HT-29 (cell line): ENCODE results near the genes UBAP2, NUDT2, PHF24 and ATOSB.

GRCh38 chr9:33943873-33944780 lies 104.6 kb downstream of the UBAP2 start:
- RAMPAGE, long total RNA, result no peak

DNA sequence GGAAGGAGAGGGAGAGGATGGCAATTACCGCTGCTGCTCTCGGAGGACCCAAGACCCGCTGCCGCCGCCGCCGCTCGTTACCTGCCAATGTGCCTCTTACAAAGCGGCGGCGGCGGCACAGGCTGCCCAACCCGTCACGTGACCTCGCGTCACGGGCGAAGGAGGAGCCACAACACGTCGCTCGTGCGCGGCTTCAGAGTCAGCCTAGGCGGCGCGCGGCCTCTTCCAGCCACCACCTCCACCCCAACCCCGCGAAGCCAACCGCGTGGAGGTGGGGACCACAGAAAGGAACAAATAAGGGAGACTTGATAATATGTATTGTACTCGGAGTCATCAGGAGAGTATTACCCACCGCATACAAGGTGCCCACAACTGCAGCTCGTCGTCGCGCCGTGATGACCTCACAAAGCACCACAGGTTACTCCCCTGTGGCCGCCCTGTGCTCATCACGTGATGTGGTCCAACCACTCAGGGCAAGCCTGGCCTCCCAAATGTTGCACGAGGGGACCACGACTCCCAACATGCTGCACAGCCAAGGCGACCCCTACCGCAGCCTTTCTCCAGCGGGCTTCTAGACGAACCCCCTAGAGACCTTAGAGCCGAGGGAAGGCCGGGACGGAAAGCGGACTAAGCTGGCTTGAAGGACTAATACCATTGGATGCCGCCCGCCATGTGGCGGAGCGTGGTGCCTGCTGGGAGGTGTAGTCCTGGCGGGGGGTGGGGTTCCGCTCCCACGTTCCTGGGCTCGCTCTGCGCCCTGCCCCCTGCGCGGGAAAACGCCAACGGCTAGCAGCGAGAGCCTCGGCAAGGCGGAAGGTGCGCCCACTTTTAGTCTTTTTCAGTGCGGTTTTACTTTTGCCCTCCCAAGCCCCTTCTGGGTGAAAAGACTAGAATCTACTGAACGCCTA lies at the start of gene UBAP2:
Gene UBAP2 (minus strand): TSS at position 91 of the 908 bp plus-strand sequence.
- RAMPAGE, long total RNA, result start-site peak on the minus strand centred at position 97 of the sequence, 50 bp wide, 24 and 46 reads in 2 replicates

DNA sequence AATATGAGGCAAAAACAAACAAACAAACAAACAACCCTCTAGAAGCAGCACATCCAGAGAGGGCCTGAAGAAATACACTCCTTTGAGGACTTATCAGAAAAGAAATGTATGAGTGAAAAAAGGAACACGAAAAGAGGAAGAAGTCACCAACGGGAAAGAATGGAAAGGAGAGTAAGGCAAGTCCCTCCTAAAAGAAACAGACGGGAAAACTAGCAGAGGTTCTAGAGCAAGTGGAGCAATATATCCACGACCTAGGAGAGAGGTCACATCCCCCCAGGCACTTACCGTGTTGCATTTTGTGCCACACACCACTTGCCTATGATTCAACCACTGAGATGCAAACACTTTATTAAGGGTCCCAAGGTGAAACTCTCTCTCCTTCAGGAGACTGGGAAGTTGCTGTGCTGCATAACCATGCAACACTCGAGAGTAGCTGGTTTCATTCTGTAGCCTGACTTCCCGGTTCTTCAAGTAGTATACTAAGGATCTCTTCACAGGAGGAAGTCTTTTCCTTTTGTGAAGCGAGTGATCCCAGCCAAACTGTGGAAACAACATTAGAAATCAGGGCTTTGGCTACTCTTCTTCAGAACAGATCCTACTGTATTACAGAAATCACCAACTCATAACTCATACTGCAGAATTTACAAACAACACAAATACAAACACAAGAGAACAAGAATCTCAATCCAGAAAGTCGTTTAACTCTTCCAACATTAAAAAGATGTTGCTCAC lies 1.6 kb downstream of the DCAF12 start:
- RAMPAGE, long total RNA, result no peak

GRCh38 chr9:34210149-34210680 lies 31.4 kb downstream of the UBAP1 start:
- RAMPAGE, long total RNA, result no peak

GRCh38 chr9:34224239-34224674 lies 45.4 kb downstream of the UBAP1 start:
- RAMPAGE, long total RNA, result no peak

- RAMPAGE, long total RNA, result start-site peak on the plus strand at chr9:34329538-34329588, 16 and 30 reads in 2 replicates
Measured at GRCh38 chr9:34328897-34330000, at the start of gene NUDT2. NUDT2 (plus strand) TSS chr9:34329569.

DNA sequence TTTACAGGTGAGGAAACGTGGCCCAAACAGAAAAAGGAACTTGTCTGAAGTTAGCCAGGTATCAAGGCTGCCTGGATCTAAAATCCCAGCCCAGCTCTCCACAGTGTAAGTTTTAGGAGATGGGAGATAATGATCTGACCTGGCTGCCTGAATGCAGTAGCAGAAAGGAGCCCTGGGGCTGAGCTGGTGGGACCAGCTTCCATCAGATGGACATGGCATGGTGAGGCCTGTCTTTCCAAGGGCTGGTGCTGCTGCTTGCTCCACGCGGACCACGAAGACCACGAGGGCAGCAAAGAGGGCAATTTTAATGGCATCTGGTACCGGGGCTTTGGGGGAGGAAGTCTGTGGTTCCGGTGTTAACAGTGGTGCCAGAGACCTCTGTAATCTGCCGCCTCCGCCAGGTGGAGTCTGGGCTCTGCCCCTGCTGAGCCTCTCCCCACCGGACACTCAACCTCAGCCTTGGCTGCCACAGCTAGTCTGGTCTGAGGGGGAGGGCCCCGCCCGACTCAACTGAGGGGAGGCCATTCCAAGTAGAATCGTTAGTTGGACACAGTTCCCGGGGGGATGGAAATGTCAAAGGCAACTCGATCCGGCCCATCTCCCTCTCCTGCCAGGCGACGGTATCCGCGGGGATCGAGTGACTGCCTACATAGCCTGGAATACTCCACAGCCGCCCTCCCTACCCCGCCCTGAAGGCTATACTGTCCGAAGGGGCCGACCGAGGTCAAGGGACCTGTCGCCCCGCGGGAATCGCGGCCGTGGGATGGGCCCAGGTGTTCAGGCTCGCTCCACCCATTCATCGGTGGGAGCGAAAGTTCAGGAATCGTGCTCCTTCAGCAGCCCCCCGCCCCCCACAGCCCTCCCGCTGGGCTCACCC lies 542 bp downstream of the MYORG start:
- RAMPAGE, long total RNA, result no peak

DNA sequence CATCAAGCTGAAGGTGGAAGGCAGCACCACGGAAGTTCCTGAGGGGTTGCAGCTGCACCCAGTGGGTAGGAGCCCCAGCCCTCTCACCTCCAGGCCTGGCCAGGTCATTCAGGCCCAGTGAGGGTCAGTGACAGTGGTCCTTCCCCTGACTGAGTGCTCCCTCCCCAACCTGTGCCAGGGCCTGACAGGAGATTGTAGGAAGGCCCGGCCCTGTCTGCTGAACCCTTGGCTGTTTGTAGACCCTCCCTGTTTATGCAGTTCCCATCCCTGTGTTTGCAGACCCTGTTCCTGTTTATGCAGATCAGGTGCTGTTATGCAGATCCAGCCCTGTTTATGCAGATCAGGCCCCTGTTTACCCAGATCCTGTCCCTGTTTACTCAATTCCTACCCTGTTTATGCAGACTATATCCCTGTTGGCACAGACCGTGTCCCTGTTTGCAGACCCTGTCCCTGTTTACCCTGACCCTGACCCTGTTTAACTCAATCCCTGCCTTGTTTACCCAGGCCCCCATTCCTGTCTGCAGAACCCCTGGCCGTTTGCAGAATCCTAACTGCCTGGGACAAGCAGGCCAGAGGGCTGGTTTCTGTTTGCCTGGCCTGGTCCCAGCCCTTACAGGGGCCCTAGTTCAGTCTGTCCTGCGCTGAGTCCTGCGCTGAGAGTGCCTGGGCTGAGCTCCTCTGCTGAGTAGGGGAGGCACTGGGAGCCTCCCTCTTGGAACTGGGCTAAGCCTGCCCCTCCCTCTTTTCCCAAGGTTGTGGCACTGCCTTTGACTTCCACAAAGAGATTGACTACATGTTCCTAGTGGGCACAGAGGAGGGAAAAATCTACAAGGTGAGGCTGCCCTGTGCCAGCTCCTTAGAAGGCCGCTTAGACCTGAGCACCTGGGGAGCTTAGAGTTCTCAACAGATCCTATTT lies 10.2 kb downstream of the ENHO start:
- RAMPAGE, long total RNA, result no peak

DNA sequence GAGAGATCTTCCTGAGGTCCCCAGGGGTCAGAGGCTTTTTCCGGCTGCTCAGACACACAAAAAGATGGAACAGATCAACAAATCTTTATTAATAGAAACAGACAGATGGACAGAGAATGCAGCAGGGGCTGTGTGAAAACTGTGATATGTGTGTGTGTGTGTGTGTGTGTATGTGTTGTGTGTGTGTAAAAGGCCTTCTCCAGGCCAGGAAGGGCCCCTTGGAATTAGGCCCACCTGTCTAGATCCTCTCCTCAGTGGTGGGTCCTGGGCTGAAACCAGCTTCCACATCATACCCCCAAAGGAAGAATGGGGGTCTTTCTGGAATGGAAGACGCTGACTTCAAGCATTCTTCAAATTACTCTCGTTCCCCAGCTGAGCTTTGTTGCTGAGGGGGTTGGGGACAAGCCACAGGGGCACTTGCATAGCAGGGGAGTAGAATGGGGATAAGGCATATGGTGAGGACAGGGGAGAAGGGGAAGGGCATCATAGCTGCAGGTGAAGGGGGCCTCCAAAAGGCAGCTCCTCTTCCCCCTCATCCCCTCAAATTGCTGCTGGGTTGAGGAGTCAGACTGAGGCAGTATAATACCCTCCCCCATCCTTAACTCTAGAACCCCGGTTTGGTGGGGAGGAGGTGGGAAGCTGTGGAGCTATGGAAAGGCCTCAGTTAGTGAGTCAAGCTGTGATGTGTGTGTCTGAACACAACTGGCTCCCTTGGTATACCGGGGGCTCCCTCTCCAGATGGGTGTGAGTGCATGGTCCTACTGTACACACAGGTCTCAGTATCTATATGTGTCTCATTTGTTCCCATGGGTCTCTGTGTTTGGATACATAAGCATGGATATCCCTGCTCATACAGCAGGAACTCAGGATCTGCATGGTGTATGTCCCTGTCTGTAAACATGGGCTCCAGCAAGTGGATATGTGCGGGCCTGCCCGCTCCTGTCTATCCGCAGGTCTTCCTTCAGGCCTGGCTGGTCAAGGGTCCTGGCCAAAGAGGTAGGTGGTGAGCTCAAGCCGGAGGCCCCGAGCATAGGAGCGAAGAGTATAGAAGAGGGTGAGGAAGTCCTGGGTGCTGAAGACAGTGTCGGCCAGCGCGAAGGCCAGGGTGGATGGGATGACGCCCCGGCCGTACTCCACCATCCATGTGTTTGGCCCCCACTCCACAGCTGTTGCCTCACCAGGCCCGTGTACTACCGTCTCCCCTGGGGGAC lies 2.5 kb downstream of the SIGMAR1 start:
- RAMPAGE, long total RNA, result no peak

DNA sequence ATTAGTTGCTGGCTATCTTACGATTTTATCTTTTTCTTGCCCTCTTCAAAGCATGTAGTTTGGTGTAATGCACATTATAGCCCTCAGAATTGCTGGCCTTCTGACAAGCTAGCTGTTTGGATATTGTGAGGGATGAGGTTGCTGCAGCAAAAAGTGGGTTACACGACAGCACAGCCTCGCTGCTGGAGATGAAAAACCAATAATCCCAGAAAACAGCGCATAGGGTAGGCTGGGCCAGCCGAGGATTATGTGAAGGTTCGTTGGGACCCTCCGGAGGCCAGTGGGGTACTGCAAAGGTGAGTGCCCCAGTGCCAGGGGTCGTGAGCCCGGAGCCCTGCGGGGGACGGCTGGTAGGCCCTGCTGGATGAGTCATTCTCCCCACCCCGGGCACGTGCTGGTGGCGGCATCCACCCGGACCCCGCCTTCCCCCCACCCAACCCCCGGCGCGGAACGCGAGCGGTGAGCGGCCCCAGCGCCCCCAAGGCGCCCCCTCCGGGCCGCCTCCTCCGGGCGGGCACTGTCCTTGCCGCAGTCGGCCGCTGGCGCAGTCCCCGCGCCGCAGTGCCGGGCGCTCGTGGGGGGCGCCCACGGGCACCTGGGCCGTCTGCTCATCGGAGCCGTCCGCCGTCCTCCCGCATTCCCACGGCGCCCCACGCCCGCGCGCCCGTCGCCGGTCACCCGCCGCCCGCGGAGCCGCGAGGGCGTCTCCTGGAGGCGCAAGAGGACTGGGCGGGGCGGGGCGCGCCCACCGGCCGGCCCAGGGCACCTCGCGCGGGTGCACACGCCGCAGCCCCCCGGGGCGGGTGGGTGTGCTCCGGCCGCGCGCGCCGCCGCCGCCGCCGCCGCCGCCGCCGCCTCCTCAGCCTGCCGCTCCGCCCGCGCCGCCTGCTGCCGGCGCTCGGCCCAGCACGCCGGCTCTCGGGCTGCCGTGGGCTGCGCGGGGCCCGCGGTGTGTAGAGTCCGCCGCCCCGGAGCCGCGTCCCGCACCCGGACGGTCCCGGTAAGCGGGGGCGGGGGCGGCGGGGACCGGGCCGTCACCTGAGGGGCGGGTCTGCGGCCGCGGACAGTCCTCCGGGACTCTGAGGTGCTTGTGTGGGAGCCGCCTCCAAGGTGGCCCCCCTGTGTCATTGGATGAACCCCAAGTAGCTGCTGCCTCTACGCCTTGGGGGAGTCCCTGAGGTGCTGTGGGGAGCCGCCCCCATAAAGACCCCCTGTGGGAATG lies at the start of gene PHF24:
Gene PHF24 (plus strand): TSS at position 884 of the 1,222 bp plus-strand sequence.
- RAMPAGE, long total RNA, result no peak

GRCh38 chr9:34992232-34993536 lies 3.1 kb downstream of the DNAJB5 start:
- RAMPAGE, long total RNA, result no peak

- RAMPAGE, long total RNA, result no peak
Measured at GRCh38 chr9:34994335-34994829, 4.8 kb downstream of the DNAJB5 start.

- RAMPAGE, long total RNA, result no peak
Measured at GRCh38 chr9:35060619-35061298, 11.7 kb downstream of the VCP start.

DNA sequence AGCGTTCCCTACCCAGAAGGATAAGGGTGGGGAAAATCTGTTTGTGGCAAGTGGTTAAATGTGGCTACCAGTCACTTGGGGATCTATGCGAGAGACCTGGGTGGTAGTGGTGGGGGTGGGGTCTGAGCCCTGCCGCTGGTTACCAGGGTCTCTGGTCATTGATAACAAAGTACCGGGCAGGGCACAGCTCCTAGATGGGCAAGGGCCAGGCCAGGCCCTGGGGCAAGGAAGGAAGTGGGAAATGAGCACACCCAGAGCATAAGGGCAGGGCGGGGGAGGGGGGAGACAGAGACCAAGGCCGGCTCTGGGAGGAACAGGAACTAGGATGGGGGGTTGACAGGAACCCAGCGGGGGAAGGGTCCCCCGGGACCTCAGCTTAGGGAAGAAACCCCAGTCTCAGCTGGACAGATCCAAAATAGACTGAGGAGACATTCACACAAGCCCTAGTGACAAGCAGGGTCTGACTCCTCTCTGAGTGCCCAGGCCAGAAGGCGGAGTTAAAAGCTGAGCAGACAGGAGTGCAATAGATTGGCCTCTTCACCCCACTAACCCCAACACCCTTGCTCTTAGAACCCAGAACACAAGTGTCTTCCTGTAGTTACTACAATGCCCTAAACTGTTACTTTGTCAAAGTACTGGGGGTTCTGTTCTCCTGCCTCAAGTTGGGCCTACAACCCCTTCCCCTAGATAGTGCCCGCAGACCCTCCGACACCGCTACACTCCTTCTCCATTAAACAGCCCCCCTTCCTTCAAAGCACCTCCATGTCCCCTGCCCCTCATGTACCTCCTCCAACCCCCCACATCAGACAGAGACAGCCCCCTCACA lies 674 bp downstream of the ATOSB start:
- RAMPAGE, long total RNA, result no peak

- RAMPAGE, long total RNA, result no peak
Measured at GRCh38 chr9:35115601-35116599, at the start of gene ATOSB. ATOSB (minus strand) TSS chr9:35115862.

GRCh38 chr9:35152969-35153288 lies 8.9 kb upstream of the UNC13B start:
- RAMPAGE, long total RNA, result no peak

DNA sequence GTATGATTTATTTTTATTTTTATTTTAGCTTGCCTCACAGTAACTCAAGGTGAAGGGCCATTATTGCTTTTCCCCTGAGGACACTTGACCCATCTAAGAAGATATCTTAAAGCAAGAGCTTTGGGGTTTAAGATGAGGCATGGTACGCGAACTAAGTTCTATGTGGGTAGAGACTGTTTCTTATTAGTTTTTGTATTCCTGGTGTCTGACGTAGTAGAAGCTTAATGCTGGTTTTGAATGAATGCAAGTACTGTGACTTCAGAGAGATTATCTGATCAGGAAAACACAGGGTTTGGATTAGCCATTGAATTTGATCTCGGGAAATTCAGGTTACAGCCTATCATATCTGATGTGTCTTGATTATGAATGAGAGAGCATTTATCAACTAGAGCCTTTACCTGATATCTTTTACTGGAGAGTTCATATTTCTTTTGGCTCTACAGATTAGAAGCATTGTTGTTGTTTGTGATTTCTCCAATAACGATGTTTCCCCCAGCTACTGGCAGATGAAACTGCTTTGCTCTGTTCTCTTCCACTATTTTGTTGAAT lies 1.1 kb downstream of the UNC13B start:
- RAMPAGE, long total RNA, result no peak

- RAMPAGE, long total RNA, result no peak
Measured at GRCh38 chr9:35237263-35237954, 75.6 kb downstream of the UNC13B start.

DNA sequence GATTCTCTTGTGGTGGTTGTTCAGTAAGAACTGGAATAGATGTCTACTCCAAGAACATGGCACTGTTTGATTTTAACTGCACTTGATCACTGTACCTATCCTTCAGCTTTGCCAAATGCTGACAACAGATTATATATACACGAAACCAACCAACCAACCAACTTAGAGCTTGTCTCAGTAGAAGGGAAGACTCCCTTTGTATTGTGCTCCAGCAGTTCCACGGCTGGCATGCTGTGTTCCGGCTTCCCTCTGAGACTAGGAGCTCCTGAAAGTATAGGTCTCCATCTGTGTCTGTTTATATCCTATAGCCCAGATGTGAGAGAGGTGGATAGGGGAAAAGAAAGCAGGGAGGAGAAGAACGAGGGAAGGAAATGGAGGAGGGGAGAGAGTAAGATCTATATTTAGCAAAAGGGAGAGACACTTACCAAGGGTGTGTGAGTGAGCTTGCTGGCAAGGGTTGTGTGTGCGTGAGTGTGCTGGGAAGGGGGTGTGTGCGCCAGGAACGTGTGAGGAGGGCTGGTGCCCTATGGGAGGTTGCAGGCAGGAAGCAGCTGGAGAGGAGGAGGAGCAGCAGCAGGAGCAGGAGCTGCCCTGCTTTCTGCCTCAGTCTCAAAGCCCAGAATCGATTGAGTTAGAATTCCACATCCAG lies 148.5 kb upstream of the RUSC2 start:
- RAMPAGE, long total RNA, result no peak

GRCh38 chr9:35510563-35511583 lies 21.0 kb downstream of the RUSC2 start:
- RAMPAGE, long total RNA, result no peak